Peripheral blood mononuclear cell (primary cell): Measurements from ENCODE around the genes KRTAP5-8, KRTAP5-9 and PHOX2A.

GRCh38 chr11:71253137-71253826 is 905 bp upstream of the SHANK2 start:
- PRO-cap, 8 experiments, result no peak in any of the 8 experiments

- PRO-cap, 8 experiments, result no peak in any of the 8 experiments
These were observed 23.1 kb downstream of the NADSYN1 start for GRCh38 chr11:71476076-71476533.

- PRO-cap, 8 experiments, result no peak in any of the 8 experiments
These were observed 3.6 kb downstream of the KRTAP5-7 start for GRCh38 chr11:71530378-71531436.

DNA sequence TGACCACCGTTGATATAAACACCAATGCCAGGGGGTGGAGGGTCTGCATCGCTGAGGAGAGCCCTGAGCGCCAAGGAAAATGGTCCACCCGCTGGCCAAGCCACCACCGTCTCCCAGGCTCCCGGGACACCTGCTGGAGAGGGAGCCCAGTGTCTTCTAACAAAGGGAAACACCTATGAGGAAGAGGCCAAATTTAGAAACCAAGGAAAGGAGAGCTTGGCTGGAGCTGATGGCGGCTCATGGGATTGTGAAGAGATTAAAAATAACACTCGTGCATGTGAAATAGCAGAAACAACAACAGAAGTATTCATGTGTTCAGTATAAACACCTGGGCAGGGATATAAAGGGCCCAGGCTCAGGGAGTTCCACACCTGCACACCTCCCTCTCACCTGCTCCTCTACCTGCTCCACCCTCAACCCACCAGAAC is at the start of gene KRTAP5-8:
TSS of gene KRTAP5-8 (plus strand) at position 399 of the 428 bp plus-strand sequence.
- PRO-cap, 8 experiments, result no peak in any of the 8 experiments

GRCh38 chr11:71548267-71548580 is at the start of gene KRTAP5-9:
Gene KRTAP5-9, plus strand, starts transcription at chr11:71548420.
- PRO-cap, 8 experiments, result no peak in any of the 8 experiments

DNA sequence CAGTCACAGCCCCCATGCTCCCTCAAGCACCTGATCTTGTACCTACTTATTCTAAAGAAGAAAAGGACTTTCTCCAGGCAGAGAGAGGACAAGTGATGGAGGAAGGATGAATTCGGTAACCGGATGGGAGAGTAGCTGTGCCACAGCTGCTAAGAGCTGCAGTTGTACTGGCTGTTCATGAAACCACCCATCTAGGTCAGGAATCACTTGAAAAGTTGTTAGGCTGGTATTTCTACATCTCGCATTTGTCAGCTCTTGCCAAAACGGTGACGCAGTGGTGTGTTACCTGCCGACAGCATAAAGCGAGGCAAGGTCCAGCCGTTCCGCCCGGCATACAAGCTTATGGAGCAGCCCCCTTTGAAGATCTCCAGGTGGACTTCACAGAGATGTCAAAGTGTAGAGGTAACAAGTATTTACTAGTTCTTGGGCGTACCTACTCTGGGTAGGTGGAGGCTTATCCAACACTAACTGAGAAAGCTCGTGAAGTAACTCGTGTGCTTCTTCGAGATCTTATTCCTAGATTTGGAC is 87.3 kb upstream of the DEFB108B start:
- PRO-cap, 8 experiments, result no peak in any of the 8 experiments

GRCh38 chr11:71786361-71786931 is 46.6 kb upstream of the DEFB108B start:
- PRO-cap, 8 experiments, result peak in 7 of 8 experiments; most common minus-strand start chr11:71786819 (in 5)

- PRO-cap, 8 experiments, result no peak in any of the 8 experiments
These were observed 17.2 kb downstream of the IL18BP start for GRCh38 chr11:72015838-72016347.

DNA sequence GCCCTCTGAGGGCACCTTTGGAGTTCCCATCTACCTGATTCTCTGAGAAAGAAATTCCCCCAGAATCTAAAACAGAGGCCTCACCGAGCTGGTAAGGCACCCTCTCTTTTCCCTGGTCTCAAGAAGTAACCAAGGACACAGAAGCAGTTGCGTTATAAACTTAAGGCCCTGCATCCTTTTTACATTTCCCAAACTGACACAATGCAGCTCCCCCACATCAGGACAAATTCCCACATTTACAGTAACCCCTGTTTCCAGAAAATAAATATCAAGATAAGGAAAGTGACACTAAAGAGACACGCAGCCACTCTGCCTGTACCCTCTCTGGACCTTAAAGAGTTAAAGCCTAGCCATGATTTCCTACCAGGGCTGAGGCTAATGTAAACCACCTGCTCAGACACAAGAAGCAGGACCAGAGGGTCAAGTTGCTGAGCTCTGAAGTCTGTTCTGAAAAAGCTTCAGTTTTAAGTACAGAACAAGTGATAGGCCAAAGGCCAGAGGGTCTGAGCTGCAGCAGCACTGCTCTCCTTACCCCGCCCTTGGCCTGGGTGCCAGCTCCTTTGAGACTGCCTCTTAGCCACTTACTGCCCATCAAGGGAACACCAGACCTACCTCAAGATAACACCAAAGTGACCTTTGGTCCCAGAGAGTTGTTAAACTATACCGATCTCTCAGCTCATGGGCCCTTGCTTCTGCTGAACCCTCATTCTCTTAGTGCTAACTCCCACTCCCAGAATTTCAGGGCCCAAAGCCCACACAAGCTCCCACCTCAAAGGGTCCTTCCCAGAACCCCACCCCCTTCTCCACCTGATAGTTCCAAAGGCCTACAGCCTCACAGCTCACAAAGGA is 40.3 kb downstream of the IL18BP start:
- PRO-cap, 8 experiments, result no peak in any of the 8 experiments

GRCh38 chr11:72079770-72080271 is 521 bp downstream of the NUMA1 start:
- PRO-cap, 8 experiments, result peak in 7 of 8 experiments; most common plus-strand start chr11:72080048 (in 2); most common minus-strand start chr11:72079918 (in 6)

- PRO-cap, 8 experiments, result no peak in any of the 8 experiments
These were observed 410 bp upstream of the ANAPC15 start for GRCh38 chr11:72112967-72113242.

- PRO-cap, 8 experiments, result no peak in any of the 8 experiments
These were observed 8.4 kb upstream of the FOLR2 start for GRCh38 chr11:72208123-72208744.

DNA sequence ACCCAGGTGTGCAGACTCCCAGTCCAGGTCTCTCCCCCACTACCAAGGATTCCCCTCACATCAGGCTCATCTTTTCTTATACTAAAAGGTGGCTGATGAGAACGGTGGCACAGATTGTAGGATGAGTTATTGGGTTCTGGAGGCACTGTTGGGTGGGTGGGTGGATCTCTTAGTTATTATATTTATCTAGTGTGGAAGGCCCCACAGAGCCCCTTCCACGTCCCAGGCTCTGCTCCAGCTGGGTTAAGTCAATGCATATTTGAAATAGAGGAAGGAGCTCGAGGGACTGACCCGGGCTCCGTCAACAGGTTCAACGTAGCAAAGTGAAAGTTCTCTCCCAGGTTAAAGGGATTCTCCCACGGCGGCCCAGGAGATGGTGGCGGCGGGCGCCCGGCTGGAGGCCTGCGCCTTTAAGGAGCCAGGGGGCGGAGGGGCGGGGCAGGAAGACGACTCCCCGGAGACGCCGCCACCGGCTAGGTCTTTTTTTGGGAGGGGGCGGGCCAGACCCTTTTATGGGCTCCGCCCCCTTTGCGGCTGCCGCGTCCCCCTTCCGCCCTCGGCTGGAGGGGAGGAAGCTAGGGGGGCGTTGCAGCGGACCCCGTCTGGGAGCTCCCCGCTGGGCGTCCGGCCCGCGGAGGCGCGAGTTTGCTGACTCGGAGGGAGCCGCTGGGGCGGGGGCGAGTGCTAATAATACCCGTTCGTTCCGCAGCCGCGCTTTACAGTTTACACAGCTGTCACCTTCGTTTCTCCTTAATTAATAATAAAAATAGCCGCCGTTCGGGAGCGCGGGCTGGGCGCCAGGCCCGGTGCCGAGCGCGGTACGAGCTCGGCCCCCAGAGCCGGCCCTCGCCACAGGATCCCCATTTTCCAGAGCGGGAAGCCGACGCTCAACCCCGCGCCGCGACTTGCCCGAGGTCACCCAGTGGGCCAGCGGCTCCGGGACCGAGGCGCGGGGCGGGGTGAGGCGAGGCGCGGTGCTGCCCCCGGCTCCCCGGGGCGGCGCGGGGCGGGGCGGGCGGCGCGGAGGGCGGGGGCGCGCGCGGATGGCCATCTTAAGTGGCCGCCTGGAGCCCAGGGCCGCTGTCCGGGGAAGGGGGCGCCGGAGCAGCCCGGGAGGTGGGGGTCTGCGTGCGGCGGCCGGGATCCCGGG is 1.3 kb upstream of the INPPL1 start:
- PRO-cap, 8 experiments, result peak in 8 of 8 experiments; most common plus-strand start position 1,080 of the sequence (in 8); most common minus-strand start position 317 of the sequence (in 5)

DNA sequence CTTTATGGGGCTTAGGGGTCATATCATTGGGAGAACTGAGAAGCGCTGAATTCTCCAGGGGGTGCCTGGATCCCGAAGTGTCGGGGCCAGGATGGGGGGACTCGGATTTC is 278 bp upstream of the INPPL1 start:
- PRO-cap, 8 experiments, result no peak in any of the 8 experiments

DNA sequence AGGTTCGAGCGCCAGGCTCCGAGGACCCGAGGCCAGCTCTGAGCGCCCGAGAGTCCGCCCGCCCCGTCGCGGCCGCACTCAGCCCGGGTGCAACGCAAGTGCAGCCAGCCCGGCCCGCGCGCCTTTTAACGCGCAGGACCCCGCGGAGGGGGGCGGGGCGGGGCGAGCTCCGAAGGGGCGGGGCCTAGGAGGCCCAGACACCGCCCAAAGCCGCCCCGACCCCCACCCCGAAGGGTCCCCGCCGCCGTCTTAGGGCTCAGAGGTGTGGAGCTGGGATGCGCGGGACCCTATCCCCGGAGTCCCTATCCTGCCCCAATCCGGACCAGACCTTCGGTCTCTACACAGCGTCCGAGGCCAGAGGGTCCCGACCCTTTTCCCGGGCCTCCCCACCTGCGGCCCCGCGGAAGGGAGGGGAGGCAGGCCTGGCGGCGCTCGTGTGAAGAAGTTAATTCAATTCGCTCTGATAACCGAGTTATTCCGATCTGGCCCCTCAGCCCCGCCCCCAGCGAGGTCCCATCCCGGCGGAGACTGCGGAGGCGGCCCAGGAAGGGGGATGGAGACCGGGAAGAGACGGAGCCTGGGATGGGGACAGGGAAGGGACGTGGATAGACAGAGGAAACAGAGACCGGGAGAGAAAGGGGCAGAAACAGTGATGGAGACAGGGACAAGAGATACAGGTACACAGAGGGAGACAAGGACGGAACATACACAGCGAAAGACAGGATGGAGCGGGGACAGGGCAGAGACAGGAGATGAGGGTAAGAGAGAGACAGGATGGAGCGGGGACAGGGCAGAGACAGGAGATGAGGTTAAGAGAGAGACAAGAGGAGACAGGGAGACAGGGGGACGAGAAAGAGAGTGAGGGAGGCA is at the start of gene PHOX2A:
TSS of gene PHOX2A (minus strand) at position 100 of the 870 bp plus-strand sequence.
- PRO-cap, 8 experiments, result no peak in any of the 8 experiments

- PRO-cap, 8 experiments, result no peak in any of the 8 experiments
These were observed 33.7 kb downstream of the PDE2A start for GRCh38 chr11:72640331-72641036.

DNA sequence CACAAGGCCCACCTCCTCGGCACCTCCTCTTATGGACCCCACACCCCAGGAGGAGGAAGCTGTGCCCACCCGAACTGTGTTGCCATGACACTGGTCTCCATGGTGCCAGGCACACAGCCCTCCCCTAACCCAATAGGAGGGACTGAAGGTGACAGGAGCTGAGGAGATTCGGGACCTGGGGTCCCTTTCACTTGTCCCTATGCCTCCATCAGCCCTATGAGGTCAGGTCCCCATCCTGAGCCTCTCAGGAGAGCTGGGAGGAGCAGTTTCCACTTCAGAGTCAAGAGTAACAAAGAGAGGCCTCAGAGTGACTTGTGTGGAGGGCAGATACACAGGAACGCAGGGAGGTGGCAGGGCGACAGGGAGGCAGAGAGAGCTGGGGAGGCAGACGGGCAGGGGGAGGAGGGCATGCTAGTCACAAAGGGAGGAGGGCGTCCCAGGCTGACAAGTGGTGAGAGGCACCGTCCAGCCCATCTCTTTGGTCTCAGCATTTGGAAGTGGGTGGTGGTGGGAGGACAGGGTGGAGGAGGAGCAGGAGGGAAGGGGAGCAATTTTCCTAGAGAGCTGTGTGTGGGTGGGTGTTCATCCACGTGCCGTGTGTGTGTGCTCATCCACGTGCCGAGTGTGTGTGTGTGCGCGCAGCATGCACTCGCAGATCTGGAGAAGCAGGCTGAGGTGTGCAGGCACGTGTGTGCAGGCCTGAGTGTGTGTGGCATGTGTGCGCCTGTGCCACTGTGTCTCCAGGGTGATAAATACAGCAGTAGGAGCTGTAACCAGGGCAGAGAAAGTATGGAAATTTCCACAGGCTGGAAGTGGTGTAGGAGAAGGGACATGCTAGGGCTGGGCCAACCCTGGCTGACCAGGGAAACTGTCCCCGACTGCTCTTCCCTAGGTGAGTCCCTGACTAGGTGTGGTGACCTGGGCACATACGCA is 7.0 kb upstream of the PDE2A start:
- PRO-cap, 8 experiments, result peak in 7 of 8 experiments; most common minus-strand start position 477 of the sequence (in 7)

DNA sequence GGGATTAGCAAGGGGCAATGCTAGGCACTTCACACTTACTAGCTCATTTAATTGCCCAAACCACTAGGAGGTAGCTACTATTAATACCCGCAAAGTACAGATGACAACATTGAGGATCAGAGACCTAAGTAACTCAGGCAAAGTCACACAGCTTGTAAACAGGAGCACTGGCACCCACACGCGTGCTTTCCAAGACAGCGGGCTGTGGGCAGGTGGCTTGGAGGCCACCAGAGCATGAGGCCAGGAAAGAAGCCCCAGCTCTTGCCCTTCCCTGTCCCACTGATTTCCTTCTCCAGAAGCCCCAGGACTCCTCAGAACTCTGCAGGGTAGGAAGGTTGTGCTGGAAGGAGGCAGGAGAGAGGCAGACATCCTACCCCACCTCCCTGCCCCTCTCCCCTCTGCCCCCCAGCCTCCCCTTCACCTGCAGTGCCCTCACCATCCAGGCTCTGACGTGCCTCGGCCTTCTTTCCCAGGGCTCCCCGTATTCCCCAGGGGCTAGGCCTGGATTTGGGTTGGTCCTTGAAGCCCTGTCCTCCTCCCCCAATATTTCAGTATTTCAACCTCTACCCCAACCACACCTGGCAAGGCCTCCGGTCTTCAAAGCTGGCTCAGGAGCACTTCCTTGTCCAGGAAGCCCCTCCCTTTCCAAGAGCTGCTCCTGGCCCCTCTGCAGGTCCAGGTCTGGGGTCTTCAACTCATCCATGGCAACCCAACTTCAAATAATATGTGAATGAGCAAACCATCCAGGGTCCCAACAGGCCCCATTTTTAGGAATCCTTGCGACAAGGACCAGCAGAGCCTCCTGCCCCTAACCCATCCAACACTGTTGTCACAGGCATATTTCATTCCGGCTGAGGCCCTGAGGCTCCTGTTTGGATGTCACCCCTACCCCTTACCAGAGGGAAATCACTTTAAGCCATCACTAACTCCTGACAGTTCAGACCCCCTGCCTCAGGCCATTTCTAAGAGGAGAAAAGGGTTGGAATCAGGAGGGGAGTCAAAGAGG is 8.6 kb upstream of the PDE2A start:
- PRO-cap, 8 experiments, result peak in 5 of 8 experiments; most common minus-strand start position 201 of the sequence (in 4)

GRCh38 chr11:72703002-72703753 is 29.0 kb upstream of the PDE2A start:
- PRO-cap, 8 experiments, result no peak in any of the 8 experiments

DNA sequence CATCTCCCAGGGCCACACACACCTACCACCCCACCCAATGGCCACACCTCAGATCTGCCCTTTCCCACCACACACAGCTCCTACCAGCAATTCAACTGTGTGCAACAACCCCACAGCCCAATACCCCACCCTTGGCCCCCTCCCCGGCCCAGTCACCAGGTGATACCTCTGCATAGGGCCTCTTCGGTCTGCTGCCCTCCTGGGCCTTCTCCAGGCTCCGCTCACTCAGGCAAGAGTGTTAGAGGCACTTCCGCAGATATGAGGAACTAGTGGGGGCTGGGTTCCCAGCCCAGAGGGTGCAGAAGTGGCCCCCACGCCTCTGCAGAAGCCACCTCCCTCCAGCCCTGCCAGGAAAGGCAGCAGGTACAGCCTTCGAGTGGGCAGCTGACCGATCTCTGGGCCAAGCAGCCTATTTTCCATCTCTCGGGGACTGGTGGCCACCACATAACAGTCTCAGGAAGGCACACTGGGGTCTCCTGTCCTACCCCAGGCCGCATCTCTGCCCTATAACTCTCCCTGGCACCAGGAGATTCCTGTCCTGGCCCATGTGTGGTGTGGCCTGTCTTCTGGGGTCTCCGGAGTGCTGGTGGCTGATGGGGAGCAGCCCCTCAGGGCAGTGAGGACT is 13.3 kb downstream of the ARAP1 start:
- PRO-cap, 8 experiments, result peak in 8 of 8 experiments; most common plus-strand start position 371 of the sequence (in 2); most common minus-strand start position 240 of the sequence (in 6)